Measurements from ENCODE around the genes VIM and STAM.

- PRO-cap: bidirectional peak, plus-strand start at chr10:17228230, minus-strand start at chr10:17228121
Measured at GRCh38 chr10:17227922-17228285, at the start of gene VIM. Gene VIM (plus strand): TSS chr10:17228241.

DNA sequence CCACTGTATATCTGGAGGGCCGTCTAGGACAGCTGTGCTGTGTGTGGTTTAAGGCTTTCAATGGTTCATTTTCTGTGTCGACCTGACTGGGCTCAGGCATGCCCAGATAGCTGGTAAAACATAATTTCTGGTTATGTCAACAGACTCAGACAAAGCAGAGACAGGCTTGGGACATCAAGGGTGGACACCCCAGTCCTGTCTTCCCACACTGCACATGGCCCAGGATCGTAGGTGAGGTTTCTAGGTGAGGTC, 66.6 kb downstream of the ST8SIA6 start:
- PRO-cap: no peak

DNA sequence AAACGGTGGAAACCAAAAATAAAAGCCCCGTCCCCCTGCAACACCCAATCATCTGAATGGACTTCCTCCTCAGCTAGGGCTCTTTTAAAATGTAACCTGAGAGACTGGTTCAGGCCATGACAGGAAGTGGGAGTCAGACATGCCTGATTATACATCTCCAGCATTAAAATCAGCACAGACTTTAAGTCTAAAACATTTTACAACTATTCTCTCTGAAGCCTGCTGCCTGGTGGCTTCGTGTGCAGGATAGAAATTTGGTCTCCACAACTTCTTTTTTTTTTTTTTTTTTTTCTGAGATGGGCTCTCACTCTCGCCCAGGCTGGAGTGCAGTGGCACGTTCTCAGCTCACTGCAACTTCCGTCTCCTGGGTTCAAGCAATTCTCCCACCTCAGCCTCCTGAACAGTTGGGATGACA, 30.3 kb downstream of the HACD1 start:
- PRO-cap: no peak

- PRO-cap: bidirectional peak, plus-strand start at chr10:17644184, minus-strand start at chr10:17643878
Measured at GRCh38 chr10:17644095-17645221, at the start of gene STAM. Gene STAM (plus strand): TSS chr10:17644151.

DNA sequence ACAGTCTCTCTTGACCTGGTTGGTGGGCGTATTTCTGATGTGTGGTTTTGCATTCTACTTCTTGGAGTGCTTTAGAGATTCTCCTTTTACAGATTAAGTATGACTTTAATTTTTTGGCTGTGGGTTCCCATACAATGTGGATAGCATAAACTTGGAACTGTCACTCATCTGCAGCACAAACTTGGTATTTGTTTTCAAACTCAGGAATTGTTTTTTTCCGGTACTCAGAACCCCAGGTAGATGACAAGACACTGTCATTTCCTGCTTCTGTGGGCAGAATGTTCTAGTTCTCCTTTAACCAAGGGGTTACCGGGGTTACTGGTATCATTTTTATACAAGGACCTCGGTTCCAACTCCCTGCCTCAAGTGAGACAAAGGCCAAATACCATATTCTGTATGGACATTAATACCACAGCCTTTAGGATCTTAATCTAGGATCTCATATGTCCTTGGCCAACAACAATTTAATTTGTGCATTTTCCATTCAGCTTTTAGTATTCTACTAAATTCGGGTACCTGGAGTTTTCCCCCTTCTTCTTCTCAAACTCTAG, 50.6 kb downstream of the MRC1 start:
- PRO-cap: no peak

GRCh38 chr10:18162658-18163025, 22.4 kb downstream of the CACNB2 start:
- PRO-cap: no peak

DNA sequence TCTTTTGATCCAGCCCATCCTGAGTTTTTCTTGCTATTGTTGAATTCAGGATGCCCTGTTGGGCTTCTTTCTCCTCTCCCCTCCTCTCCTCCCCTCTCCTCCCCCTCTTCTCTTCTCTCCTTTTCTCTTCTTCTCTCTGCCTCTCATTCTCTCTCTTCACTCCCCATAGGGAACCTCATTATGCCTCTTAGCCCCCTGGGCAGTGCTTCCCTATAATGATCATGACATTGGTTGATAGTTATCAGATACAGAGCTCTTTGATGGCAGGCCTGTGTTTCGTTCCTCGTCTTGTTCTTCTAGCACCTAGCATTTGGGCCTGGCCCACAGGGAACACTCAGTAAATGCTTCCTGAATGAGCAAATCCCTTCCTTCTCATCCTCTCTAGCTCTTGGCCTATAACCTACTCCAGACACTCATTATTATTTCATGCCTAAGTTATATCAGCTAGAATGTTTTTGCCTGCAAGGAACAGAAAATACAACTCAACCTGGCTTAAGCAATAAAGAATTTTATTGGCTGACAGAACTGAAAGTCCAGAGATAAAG, 56.7 kb downstream of the CACNB2 start:
- PRO-cap: no peak

DNA sequence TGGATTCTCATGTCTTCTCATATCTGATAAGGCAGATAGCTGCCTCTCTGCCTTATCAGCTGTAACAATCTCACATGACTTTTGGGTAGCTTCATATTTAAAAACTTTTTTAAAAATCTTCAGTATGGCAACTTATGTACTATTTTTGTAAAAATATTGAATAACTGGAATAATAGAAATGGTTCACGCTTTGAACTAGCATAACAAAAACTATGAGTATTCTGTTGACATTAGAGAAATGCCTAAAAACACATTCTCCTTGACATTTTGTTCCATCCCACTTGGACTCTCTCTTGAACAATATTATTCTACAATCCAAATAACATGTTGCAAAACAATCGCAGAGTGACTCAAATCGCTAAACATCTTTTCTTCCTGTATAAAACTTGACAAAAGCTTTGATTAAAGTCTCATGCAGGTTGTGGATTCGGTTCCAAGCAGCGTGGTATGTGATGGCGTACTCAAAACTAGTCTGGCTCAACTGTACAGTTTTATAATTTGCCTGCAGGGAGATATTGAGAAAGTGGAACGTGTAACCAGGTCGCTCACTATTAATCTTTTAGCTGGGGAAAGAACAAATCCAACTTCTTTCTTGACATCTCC, 99.8 kb downstream of the CACNB2 start:
- PRO-cap: no peak

- PRO-cap: no peak
Measured at GRCh38 chr10:18331871-18332563, 191.8 kb downstream of the CACNB2 start.

DNA sequence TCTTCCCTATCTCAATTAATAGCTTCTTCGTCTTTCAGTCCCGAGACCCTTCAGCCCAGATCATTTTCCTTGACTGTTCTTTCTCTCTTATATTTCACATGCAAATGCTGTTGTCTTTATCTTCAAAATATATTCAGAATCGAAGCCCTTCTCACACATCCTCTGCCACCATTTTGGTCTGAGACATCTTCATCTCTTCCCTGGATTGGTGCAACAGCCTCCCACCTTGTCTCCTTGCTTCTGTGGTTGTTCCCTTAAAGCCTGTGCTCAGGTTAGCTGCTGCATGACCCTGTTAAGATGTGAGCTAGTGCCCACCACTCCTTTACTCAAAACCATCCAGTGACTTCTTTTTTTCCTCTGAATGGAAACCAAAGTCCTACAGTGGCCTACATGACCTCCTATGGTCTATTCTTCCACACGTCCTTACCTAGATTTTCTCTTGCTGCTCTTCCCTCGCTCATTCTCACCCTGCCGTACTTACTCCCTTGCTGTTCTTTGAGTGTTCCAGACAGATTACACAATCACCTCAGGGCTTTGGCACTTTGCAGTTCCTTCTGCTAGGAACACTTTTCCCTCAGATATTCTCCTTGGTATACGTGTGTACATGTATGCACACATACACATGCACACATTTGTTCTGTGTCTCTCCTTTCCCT, 131.0 kb downstream of the NSUN6 start:
- PRO-cap: no peak

DNA sequence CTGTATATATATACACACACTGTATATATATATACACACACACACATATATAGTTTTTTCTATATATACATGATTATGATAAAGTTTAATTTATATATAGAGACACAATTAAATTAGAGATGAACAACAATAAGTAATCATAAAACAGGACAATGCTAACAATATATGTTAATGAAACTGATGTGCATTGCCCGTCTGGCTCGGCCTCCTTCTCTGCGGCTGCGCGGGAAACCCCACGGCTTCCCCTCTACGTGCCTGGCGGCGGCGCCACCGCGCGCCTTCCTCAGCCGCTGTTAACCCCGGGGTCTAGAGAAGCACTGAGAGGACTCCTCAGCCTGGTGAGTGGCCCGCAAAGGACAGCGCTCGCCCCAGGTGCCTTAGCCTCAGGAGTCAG, 50.8 kb downstream of the ARL5B start:
- PRO-cap: no peak

GRCh38 chr10:20122122-20122804, 306.0 kb downstream of the PLXDC2 start:
- PRO-cap: no peak

DNA sequence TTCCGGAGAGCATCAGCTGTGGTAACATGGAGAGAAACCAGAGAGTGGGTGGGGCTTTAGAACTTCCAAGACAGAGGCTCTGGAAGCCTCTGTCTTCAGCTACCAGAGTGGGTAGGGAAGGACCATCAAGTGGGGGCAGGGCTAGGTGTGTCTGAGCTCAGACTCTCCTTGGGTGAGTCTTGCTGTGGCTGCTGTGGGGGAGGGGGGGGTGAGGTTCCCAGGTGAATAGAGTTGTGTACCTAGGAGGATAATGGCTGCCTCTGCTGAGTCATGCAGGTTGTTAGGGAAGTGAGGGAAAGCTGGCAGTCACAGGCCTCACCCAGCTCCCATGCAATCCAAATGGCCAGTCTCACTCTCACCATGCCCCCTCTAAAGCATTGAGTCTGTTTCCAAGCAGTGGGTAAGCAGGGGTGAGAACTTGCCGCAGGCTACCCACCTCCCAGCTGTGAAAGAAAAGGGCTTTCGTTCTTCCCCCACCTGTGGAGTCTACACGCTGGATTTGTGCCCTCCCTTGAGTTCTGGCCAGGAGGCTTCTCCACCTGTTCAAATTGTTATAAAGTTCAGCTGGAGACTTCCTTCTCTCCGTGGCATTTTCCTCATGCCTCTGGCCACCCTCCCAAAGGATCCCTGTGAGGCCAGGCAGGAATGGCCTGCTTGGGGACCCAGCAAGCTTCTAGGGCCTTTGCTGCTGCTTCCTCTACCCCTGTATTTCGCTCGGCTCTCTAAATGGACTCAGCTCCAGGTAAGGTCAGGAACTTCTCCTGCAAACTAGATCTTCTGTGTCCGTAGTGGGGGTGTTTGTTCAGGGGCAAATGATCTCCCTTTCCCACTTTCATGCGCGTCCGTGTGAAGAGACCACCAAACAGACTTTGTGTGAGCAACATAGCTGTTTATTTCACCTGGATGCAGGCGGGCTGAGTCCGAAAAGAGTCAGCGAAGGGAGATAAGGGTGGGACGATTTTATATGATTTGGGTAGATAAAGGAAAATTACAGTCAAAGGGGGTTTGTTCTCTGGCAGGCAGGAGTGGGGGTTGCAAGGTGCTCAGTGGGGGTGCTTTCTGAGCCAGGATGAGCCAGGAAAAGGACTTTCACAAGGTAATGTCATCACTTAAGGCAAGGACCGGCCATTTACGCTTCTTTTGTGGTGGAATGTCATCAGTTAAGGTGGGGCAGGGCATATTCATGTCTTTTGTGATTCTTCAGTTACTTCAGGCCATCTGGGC, 526.7 kb downstream of the NEBL start:
- PRO-cap: no peak

GRCh38 chr10:20465144-20465343, 432.1 kb downstream of the NEBL start:
- PRO-cap: no peak

GRCh38 chr10:21315912-21316404, 209.5 kb downstream of the SKIDA1 start:
- PRO-cap: unidirectional peak, plus-strand start at chr10:21316035

GRCh38 chr10:21505567-21506127, 19.8 kb downstream of the SKIDA1 start:
- PRO-cap: no peak

DNA sequence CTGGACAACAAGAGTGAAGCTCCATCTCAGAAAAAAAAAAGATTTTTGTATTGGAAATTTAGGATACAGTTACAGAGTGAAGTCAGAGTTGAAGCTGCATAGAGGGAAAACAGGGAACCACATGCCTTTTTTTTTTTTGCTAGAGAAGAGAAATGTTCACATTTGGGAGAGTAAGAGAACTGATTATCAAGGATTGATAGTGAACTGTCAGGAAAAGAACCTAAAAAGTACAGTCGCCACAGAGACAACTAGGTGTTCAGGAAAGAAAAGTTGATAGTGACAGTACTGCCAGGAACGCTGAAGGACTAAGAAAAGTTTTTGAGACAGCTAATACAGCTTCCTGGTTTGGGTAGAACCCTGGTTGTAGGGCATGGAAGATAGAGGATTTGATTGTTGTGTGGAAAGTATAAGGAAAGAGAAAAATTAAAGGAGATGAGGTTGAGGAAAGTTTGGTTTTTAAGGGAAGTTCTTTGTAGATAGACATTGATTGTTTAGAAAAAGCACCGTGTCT, 11.1 kb downstream of the MLLT10 start:
- PRO-cap: no peak

DNA sequence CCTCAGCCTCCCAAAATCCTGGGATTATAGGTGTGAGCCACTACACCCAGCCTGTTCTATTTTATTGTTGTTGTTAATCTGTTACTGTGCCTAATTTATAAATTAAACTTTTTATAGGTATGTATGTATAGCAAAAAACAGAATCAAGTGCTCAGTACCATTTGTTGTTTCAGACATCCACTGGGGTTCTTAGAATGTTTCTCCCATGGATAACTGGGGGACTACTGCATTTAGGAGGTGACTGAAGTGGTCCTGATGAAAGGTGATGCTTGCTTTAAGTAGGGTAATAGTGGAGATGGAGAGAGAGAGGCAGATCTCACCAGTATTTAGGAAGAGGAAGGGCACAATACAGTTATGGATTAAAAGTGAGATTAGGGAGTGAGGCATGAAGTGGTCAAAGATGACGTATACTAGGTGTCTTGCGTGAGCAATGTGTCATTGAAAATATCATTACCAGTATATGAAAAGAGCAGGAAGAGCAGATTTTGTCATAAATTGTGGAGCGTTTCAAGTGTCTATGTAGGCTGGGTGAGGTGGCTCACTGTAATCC, 48.4 kb downstream of the MLLT10 start:
- PRO-cap: no peak

DNA sequence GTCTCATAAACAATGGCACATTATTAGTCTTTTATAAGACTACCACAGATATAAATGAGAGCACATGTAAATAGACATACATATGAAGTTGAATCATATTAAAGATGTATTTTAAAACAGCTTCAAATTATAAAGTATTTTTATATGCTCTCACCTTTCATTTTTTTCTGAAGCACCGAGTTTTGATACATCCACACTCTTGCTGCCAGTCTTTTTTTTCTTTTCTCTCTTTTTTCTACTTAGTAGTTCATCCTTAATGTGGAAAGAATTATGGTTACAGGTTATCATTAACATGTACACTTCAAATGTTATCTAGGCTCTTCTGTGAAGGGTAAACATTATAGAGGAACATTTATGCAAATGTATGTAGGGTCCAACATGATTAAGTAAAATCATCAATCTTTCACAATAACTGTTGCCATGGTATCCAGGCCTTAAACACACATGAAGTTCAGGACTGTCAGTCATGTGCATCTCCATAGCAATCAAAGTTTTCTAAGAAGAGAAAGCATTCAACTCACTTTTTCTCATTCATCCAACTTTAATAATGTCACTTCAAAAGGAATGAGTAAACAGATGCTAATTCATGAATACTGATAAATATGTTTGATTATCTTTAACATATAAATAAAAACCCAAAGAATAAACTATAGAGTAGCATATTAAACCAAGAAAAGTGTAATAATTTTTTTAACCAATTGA, 83.7 kb downstream of the DNAJC1 start:
- PRO-cap: no peak

DNA sequence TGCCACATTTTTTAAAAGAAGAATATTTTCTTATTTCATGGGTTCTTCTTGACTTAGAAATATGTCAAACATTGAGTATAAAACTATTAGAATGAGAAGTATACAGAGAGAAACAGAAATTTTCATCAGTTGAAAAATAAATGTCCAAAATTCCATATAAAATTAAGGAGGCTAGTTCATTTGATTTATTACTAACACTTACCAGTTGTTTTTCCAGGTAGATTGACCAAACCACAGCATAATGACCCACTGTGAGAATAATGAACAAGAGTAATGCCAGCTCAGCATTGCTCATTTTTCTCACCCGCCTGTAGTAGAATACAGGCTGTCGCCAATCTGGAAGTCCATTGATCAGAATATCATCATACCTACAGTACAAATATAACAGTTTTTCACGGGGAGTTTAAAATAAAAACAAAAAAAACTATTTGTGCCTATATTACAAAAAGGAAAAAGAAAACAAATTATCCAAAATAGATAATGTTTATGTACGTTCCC, 82.9 kb downstream of the DNAJC1 start:
- PRO-cap: no peak

Measured in parotid gland (tissue), 1 donor.